SK-N-DZ (cell line): ENCODE measurements around a stretch of chr10.

RAMPAGE:
- cytosol, long total RNA, result no peak
- nucleus, long total RNA, result no peak
Measured at GRCh38 chr10:29131987-29132302, 156.9 kb upstream of the LYZL1 start.

GRCh38 chr10:29322864-29323413 is 34.1 kb downstream of the LYZL1 start:
RAMPAGE:
- cytosol, long total RNA, result no peak
- nucleus, long total RNA, result no peak

RAMPAGE:
- cytosol, long total RNA, result no peak
- nucleus, long total RNA, result no peak
Measured at GRCh38 chr10:29453118-29453647, 164.3 kb downstream of the LYZL1 start.

DNA sequence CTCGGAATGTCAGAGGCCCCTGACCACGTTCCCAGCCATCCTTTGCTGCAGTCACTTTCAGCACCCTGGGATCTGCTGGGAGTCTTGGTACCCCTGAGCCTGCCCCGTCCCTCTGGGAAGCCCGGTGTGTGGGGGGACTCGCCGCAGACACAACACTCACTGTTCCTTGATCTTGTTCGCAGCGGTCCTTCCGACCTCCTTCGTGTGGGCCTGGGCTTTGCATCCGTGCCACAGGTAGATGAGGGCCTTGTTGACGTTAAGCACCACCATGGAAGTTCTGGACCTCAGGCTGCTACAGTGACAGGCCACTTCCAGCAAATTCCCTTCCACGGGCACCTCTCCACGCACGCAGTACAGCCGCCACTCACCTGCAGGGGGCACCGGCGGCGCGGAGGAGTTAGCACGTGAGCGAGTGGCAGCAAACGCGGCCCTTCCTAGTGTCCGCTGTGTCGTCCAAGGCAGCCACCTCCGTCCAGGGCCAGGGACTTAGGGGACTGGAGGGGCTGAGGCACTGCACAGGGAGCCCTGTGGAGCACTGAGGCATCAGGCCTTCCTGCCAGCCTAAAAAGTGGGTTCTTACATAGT is 164.6 kb downstream of the SVIL start:
RAMPAGE:
- cytosol, long total RNA, result no peak
- nucleus, long total RNA, result no peak

DNA sequence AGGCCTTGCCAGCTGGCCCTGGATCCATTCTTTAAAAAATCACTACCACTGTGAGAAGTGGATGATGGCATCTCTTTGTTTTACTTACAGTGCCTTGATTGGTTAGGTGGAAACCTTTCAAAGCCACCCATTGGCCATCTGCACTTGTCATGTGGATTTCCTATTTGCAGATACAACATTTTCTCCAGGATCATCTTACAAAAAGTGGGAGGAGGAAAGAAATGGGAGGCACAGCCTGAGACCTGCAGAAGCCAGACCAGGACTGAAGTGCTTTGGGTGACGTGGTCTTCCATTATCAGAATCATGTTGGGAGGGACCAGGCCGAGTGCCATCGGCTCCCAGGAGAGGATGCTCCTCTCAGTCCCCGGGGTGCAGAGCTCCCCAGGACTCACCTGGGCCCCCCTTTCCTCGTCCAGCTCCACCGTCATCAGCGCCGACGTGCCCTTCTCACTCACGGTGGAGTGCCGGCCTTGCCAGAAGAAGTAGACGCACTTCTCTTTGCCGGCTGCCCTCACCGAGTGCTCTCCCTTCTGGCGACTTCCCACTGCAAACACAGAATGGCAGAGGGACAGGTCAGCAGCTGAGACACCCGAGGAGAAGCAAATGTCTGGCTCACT is 161.2 kb downstream of the SVIL start:
RAMPAGE:
- cytosol, long total RNA, result no peak
- nucleus, long total RNA, result no peak

RAMPAGE:
- cytosol, long total RNA, result no peak
- nucleus, long total RNA, result no peak
Measured at GRCh38 chr10:29479351-29480439, 155.1 kb downstream of the SVIL start.

DNA sequence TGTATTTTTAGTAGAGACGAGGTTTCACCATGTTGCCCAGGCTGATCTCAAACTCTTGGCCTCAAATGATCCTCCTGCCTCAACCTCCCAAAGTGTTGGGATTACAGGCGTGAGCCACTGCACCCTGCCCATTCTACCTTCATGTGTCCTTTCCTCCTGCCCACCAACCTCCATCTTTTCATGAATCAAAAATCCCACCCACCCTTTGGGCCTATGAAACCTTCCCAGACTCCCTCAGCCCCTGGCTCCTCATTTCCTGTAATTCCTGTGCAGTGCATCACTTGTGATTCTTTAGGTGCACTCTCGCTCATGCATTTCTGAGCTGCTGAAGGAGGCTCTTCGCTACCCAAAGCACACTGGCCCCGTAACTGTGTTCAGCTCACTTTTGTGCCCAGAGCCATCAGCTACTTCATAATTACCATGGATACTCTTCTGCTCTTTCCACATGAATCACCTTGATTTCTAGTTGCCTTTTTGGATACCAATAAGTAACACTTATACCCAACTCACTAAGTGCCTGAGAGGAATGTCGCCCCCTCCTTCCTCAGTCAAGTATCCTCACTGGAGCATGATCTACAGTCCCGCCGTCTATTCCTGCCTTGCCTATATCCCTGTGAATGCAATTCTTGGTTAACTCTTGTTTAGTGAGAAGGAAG is 24.1 kb downstream of the SVIL start:
RAMPAGE:
- cytosol, long total RNA, result no peak
- nucleus, long total RNA, result no peak

GRCh38 chr10:29617855-29618265 is 16.9 kb downstream of the SVIL start:
RAMPAGE:
- cytosol, long total RNA, result no peak
- nucleus, long total RNA, result no peak

DNA sequence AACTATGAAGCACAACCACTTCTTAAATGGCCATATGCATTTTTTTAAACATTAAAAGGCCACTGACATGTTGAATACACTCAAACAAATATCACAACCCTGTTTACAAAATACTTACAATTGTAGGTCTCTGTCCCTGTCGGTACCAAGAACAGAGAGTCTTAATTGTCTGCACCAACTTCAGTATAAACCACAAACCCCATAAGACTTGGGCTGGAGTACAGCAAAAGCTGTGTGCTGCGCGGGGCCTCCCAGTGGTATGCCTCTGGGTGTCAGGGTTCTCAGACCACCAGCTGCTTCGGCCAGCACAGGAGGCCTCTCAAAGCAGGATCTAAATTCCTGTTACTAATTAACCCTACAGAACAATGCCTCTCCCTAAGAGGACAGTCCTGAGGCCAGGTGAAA is 856 bp upstream of the SVIL start:
RAMPAGE:
- cytosol, long total RNA, result no peak
- nucleus, long total RNA, result no peak

DNA sequence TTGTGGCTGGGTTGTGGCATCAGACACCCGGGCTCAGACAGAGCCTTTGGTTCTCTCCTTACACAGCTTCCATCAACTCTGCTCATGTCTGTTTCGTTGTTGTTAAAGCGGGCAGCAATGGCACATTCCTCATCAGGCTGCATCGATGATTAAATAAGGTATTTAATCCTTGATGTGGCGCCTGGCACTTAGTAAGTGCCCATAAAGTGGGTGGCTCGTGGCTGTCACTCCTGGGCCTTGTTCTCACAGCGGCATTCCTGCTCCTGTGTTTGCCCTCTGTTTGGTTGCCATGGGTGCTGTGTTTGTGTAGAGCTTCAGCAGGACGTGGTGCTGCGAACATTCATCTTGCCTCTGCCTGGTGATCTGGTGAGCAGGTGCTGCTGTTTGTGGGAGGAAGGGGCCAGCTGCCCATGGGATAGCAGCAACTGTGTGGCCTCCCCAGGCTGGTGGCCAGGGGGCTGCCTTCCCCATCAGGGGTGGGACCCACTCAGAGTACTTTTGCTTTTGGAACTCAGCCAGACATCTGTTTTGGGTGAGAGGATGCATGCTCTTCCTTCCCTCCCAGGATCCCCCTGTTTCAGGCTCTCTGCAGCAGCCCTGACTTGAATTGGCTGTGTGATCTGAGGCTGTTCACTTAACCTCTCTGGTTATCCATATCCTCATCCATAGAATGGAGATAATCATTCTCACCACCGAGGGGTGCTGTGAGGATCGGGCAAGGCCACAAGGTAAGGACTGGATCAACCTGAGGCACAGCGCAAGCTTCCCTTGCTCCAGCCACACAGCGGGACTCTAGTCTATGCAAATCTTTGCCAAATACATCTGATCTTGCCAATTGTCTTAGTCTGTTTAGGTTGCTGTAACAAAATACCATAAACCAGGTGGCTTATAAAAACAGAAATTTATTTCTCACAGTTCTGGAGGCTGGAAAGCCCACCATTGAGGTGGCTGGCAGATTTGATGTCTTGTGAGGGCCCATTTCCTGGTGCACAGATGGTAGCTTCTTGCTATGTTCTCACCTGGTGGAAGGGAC is 207.4 kb upstream of the SVIL start:
RAMPAGE:
- cytosol, long total RNA, result no peak
- nucleus, long total RNA, result no peak

DNA sequence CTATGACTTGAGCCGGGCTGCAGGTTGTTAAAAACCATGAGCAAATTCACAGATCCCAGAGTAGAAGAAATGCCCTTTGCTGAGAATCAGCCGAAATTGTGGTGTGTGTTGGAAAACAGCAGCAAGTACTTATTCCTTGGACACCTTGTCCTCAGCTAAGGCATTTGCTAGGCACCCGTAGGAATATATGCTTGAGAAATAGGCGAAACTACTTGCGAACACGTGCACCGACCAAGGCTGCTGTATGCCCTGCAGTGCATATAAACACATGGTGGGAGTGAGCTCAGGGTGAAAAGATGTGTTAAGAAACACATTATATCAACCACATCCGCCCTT is 199.3 kb downstream of the JCAD start:
RAMPAGE:
- cytosol, long total RNA, result no peak
- nucleus, long total RNA, result no peak

GRCh38 chr10:29881273-29881585 is 178.2 kb downstream of the JCAD start:
RAMPAGE:
- cytosol, long total RNA, result no peak
- nucleus, long total RNA, result no peak

RAMPAGE:
- cytosol, long total RNA, result no peak
- nucleus, long total RNA, result no peak
Measured at GRCh38 chr10:29946542-29947696, 112.5 kb downstream of the JCAD start.

RAMPAGE:
- cytosol, long total RNA, result no peak
- nucleus, long total RNA, result no peak
Measured at GRCh38 chr10:29976224-29976640, 83.2 kb downstream of the JCAD start.

DNA sequence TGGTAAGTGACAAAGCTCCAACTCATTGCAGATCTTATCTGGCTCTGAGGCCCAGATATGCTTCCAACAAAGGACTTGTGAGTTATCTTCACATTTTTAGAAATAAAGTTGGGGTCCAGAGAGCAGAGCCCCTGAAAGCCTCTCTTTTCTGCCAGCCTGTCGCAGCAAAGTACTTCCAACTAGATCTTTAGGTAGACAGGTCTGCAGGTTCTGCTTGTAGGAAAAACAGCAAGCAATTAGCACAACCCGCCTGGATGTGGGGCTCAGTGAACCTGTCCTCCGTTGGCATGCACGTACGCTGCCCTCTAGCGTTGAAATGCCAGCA is 57.1 kb downstream of the JCAD start:
RAMPAGE:
- cytosol, long total RNA, result no peak
- nucleus, long total RNA, result no peak

RAMPAGE:
- cytosol, long total RNA, result no peak
- nucleus, long total RNA, result no peak
Measured at GRCh38 chr10:30026056-30026731, 33.2 kb downstream of the JCAD start.

GRCh38 chr10:30057995-30058633 is 1.3 kb downstream of the JCAD start:
RAMPAGE:
- cytosol, long total RNA, result no peak
- nucleus, long total RNA, result no peak

DNA sequence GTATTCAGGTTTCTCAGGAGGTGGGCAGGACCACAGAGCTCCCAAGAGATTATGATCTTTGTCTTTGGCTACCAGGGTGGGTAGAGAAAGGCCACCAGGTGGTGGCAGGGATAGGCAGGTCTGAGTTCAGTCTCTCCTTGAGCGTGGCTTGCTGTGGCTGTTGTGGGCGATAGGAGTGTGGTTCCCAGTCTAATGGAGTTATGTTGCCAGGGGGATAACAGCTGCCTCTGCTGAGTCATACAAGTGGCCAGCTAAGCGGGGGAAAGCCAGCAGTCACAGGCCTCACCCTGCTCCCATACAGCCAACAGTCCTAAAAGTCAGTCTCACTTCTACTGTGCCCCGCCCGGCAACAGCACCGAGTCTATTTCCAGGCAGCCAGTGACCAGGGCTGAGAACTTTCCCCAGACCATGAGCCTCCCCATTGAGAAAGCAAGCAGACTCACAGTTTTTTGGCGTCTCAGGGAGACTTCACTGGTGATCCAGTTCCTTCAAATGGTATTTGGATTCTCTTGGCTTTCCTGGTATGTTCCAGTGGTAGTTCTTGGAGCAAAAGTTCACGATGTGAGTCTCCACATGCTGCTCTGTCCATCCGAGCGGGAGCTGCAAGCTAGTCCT is 92.7 kb upstream of the JCAD start:
RAMPAGE:
- cytosol, long total RNA, result no peak
- nucleus, long total RNA, result no peak

DNA sequence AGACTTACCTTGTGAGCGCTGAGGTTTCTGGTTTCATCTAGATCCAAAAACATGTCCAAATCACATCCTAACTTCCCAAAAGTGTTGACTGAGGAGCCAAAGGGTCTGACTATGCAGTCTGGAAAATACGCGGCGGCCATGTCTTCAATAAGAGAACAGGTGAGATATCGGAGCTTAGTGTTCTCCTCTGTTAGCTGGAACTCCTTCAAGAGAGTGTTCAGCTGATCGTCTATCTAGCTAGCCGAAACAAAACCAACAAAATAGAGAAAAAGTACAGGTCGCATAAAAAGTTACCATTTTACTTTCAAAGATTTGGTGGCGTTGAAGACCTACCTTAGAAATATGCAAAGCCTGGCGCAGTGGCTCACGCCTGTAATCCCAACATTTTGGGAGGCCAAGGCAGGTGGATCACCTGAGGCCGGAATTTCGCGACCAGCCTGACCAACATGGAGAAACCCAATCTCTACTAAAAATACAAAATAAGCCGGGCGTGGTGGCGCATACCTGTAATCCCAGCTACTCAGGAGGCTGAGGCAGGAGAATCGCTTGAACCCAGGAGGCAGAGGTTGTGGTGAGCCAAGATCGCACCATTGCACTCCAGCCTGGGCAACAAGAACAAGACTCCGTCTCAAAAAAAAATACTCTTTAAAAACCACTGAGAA is 12.2 kb downstream of the MTPAP start:
RAMPAGE:
- cytosol, long total RNA, result no peak
- nucleus, long total RNA, result no peak

DNA sequence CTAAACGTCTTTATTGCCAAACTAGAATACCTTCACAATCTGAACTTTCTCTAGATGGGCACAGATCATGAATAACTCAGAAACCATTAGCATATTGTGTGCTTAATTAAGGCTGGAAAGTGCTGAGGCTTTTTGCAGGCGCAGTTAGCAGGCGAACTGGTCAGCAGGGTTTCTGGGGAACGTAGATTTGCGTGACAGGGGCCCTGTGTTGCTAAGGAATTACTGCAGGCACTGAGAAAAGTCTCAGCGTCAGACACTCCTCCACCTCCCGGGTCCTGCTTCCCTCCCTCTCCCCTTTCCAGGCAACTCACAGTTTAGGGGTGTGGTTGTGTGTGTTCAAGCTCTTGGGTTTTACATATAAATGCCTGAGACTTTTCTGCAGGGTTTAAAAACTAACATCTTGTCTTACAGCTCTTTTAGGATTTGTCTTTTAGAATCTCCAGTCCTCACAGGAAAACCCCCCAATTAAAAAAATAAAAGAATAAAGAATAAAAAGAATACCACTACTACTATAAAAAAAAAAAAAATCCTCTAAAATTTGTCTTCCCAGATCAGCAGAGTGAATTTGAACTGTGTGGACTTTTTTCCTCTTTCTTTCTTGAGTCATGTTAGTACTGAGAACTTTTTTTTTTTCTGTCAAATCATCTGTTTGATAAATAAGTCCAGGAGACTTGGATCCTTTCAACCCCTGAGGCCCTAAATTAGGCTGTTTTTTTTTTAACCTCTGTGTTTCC is 2.4 kb downstream of the MAP3K8 start:
RAMPAGE:
- cytosol, long total RNA, result no peak
- nucleus, long total RNA, result no peak